Smooth muscle cell (in vitro differentiated cells): ENCODE results near the genes TBC1D3I, TBC1D3H and MRM1.

DNA sequence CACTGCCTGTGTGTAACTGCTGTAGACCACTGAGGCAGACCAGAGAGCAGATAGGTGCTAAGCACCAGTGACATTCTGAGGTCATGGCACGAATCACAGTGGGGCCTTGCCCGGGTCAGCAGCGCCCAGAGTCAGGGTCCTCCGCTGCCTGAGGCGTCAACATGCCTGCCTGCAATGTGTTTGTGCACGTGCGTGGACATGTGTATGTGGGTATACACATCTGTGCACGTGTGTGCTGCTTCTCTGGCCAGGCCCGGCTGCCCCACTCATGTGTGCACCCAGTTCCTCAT, at the start of gene TBC1D3I:
Gene TBC1D3I (minus strand): TSS at position 76 of the 290 bp plus-strand sequence.
- RAMPAGE, long total RNA: no peak

- RAMPAGE, long total RNA: no peak
Observed at GRCh38 chr17:36388292-36388634, at the start of gene TBC1D3H. Gene TBC1D3H, minus strand, starts transcription at chr17:36388435.

DNA sequence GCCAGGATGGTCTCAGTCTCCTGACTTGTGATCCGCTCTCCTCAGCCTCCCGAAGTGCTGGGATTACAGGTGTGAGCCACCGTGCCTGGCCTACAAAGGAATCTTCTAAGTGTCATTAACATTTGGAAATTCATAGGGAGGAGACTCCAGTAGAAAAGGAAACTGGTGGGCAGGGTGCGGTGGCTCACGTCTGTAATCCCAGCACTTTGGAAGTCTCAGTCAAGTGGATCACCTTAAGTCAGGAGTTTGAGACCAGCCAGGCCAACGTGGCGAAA, 22.8 kb upstream of the DHRS11 start:
- RAMPAGE, long total RNA: no peak

- RAMPAGE, long total RNA: no peak
Observed at GRCh38 chr17:36579040-36579402, 12.7 kb upstream of the DHRS11 start.

DNA sequence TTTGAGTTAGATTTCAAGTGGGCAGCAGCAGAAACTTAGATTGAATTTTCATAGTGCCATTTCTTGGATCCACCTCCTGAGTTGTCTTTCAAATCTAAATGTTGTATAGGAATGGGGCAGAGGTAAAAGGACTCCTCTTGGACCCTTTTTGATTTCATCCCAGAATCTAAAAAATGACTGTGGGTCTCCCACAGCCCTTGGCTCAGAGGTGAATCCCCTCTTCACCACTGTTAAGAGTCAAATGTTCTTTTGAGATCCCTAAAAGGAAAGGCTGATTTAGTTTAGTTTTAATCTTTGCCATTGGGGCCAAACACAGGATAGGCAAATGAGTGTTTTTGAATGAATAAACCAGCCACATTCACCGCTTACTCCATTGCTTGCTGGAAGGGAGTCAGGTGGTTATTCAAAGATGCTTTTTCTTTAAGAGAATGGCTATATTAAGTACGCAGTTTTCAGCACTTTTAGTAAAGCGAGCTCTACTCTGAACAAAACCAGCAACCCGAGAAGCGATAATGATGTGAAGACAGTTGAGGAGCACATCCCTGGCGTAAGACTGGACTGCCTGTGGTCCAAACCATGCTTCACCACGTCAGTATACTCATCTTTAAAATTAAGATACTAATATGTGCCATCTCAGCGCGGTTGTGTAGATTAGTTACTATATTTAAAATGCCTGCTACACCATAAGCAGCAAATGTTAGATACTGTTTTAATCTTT, 961 bp upstream of the DHRS11 start:
- RAMPAGE, long total RNA: no peak

DNA sequence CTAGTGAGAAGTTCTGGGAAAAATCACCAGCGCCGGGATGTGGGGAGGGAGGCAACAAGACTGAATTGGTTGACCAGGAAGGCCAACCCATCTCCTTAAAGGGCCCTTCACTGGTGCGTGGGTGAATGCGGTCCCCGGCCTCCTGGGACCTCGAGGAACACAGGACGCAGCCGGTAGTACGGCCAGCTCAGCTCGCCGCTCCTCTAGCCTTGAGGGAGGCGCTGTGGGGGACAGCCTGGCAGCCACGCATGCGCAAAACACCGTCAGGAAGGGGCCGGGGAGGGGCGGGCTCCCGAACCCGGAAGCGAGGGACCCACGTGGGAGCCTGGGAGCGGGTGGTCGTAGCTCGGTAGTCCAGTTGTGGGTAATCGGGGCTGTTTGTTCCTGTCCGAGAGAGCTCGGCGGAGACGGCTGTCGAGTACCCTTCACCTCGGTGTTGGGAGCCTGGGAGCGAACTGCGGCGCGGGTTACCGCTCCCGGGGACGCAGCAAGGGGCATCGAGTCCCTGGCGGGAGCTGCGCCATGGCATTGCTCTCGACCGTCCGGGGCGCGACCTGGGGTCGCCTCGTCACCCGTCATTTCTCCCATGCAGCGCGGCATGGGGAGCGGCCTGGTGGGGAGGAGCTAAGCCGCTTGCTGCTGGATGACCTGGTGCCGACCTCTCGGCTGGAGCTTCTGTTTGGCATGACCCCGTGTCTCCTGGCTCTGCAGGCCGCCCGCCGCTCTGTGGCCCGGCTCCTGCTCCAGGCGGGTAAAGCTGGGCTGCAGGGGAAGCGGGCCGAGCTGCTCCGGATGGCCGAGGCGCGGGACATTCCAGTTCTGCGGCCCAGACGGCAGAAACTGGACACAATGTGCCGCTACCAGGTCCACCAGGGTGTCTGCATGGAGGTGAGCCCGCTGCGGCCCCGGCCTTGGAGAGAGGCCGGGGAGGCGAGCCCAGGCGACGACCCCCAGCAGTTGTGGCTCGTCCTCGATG, at the start of gene MRM1:
Gene MRM1 (plus strand): TSS at position 295 of the 976 bp plus-strand sequence.
- RAMPAGE, long total RNA: no peak

DNA sequence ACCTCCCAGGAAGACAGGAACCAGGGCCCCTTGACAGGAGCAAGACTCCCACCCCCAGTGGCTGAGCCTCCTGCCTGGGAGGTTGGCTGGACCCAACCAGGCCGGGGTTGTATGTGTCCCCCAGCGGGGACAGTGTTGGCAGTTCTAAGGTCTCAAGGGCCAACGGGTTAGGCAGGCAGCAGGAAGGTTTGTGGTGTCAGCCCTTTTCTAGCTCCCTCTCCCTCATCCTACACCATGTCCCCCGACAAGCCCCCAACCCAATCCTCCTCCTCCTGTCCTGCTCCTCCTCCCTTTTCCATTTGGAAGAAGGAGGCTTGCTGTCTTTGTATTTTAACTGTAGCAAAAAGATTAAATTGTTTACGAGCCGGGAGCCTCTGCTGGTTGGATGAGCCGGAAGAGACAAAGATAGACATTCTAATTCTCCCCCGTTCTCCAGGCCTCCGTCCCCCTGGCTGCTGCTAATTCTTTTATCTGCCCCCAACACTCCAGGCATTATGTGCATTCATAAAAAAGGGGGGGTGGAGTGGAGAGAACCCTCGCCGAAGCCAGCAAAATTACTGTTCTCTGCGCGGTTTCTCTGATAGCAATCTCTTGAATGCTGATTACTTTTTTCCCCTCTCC, 126.4 kb downstream of the MRM1 start:
- RAMPAGE, long total RNA: no peak

GRCh38 chr17:36927977-36928585, 9.2 kb upstream of the LHX1 start:
- RAMPAGE, long total RNA: no peak

GRCh38 chr17:36933614-36934771, 3.3 kb upstream of the LHX1 start:
- RAMPAGE, long total RNA: no peak

- RAMPAGE, long total RNA: no peak
Observed at GRCh38 chr17:36936561-36937021, 684 bp upstream of the LHX1 start.

DNA sequence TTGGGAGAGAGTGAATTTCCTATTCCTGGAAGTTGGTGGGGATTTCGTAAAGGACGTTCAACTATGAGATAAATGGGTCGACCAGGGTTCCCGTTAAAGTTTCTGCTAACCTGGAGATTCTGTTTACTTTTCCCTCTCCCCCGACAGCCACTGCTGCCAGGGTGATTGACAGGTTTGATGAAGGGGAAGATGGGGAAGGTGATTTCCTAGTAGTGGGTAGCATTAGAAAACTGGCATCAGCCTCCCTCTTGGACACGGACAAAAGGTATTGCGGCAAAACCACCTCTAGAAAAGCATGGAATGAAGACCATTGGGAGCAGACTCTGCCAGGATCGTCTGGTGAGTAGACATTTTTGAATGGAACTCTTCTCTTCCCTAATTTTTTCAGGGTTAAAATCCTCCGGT, 1.3 kb downstream of the AATF start:
- RAMPAGE, long total RNA: no peak

GRCh38 chr17:37464918-37465611, 24.6 kb upstream of the DUSP14 start:
- RAMPAGE, long total RNA: no peak

DNA sequence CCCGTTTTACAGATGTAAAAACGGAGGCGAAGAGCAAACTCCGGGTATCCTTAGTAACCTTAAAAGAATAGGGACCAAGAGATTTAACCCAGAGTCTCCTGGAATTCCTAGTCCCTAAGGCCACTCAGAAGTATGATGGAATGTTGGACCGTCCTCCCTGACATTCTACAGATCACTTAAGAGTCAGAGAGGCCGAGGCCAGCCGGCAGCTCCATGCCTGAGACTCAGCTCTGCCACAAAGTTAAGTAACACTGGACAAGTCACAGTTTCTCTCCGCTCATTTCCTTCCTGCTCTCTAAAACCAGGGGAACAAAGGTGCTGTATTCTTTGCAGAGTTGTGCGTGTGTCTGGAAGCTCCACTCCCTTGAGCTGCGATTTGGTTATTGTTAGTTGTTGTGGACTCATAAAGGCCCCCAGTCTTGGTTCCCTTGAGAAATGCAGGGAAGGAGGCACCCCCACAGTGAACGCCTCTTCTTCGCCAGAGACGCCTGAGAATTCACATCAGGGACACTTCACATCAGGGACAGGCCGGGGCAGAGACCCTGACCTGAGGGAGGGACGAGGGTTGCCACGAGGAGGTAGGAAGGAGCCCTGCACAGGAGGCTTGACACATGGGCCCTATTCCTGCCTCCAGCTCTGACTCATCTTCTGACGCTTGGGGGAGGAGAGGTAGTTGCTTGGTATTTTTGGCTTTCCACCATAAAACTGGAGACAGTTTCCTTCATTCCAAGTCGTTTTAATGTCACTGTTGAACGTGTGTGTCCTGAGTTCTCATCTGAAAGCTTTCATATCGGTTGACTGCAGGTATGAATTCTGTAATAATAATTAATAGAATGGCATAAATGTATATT, 1.4 kb downstream of the DUSP14 start:
- RAMPAGE, long total RNA: start-site peak on the plus strand centred at position 721 of the sequence, 27 bp wide, 111 and 55 reads in 2 replicates

DNA sequence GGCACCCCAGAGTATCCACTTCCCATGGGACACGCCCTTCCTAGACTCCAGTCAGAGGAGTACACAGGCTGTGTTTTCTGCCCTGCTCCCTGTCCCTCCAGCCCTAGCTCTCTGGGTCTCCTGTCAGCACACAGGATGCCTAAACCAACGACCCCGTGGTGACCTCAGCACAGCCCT, 15.1 kb downstream of the HNF1B start:
- RAMPAGE, long total RNA: no peak

DNA sequence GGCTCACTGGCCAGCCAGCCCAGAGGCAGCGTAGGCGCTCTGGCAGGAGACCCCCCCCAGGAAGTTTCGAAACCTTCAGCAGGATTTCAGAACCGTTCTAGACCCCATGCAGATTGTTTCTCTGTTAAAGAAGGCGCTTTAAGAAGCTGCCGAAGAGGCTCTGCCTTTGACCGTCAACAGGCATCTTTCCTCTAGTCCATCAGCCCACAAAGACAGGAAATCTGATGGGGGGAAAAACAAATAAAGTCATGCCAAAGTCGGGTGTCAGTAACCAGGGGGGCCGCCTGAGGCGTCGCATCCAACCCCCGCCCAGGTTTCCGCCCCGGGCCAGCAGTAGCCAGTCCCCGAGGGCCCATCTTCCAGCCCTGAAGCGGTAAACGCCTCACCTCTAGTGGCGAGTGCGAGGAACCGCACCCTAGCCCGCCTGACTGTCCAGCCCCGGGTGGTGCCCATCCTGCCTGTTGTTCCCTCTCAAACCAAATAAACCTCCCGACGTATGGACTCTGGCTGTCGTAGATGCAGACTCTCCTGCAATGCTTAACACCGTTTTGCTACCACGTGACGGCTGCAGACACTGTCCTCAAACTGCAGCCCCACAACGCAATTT, 79.6 kb upstream of the TBC1D3K start:
- RAMPAGE, long total RNA: no peak

GRCh38 chr17:38286310-38287122, 10.5 kb upstream of the MRPL45 start:
- RAMPAGE, long total RNA: no peak

DNA sequence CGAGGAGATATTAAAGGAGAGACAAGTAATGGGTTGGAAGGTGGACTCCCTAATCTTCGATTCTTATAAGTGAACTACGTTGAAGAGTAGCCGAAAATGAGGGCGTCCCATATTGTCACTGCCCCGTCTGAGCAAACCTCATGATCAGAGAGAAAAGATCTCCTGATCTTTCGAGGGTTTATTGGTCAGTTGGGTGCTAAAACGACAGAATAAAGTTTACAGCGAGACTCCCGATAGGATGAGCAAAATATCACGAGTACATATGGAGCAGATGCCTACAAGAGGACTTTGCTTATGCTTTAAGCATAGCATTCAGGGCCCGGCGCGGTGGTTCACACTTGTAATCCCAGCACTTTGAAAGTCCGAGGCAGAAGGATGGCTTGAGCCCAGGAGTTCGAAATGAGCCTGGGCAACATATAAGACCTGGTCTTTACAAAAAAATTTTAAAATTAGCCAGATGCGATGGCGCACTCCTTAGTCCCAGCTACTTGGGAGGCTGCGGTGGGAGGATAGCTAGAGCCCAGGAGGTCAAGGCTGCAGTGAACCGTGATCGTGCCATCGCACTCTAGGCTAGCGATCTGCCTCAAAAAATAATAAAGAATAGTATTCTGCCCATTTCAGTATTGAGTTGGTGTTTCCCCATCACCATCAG, 658 bp downstream of the MRPL45 start:
- RAMPAGE, long total RNA: no peak

DNA sequence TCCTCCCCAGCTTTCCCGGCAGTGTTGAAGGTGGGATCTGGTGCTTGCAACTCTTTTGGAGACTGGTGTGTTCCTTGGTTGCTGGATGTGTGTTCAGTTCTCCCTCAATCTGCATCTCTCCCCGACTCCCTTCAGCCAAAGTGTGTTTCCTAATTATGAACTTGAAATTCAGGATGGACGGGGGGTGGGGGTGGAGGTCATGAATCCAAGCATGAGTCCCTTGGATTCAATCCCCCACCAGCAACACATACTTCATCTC, 1.2 kb downstream of the ARHGAP23 start:
- RAMPAGE, long total RNA: no peak

DNA sequence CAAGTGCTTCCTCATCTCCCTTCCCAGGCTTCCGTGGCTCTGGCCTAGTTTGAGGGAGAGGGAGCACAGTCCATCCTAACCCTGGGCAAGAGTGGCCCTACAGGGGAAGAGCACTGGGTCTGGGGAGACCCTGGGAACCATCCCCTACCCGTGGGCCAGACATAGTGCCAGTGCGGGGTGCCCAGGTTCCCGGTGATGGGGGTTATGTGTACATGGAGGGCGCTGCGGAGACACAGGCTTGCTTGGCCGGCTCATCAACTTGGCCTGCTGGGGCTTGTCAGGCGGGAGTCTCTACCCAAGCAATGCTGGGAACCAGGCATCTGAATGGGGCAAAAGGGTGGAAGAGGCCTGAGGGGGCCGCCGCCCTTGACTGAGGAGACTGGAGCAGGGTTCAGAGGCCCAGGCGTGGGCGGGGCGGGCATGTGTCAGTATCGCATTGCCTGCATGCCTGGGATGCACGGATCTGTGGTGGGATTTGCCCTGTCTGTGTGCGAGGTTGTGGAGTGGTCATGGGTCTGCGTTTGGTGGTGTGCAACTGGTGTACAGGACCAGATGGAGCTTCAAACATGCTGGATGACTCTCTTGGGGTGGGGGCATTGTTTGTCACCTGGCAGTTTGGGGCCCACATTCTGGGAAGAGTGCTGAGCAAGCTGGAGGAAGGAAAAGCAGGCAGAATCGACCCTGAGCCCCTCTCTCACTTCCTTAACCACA, 21.1 kb downstream of the ARHGAP23 start:
- RAMPAGE, long total RNA: no peak

DNA sequence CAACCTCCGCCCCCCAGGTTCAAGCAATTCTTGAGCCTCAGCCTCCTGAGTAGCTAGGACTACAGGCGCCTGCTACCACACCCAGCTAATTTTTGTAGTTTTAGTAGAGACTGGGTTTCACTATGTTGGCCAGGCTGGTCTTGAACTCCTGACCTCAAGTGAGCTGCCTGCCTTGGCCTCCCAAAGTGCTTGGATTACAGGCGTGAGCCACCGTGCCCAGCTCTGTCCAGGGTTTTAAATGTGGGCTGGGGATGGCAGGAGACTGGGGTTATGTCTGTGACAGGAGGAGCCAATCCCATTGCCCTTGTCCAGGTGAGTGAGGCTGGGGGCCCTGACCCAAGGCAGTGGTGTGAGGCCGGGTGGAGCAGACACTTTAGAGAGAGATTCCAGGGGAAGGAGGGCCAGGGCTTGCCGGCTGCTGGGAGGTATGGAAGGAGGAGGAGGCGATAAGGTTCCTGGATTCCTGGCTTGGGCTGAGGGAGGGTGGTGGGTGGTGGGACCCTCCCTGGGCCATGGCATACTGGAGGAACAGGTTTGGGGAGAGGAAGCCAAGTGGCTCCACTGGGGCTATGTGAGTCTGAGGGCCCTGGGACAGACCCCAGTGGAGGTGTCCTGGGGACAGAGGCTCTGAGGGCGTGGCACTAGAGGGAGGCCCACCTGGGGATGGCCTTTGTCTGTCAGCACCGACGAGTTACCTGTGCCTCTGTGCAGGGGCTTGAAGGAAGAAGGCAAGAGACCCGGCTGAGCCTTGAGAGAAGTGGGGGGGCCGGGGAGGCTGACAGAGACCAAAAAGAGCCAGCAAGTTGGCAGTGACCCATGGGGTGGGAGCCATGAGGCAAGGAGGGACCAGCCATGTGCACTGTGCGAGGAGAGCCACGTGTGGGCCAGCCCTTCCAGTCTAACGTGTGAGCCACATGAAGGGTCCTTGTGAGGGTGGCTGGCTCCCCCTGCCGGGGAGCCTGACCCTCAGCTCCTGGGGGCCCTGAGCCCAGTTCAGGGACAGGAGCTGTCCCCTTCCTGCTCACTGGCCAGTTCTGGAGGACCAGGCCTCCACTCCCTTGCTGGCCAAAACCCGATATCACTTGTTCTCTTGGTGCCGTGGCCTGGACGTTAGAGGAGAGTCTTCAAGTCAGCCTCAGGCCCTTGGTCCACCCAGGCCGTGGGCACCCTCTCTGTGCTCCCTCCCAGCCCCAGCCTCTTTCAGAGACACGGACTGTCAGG, 46.1 kb downstream of the ARHGAP23 start:
- RAMPAGE, long total RNA: no peak